Parotid gland (tissue), 1 donor: ENCODE data around the genes TBPL2 and CCDC198.

GRCh38 chr14:55352078-55352501 is 59.5 kb downstream of the ATG14 start:
- PRO-cap, result no peak

DNA sequence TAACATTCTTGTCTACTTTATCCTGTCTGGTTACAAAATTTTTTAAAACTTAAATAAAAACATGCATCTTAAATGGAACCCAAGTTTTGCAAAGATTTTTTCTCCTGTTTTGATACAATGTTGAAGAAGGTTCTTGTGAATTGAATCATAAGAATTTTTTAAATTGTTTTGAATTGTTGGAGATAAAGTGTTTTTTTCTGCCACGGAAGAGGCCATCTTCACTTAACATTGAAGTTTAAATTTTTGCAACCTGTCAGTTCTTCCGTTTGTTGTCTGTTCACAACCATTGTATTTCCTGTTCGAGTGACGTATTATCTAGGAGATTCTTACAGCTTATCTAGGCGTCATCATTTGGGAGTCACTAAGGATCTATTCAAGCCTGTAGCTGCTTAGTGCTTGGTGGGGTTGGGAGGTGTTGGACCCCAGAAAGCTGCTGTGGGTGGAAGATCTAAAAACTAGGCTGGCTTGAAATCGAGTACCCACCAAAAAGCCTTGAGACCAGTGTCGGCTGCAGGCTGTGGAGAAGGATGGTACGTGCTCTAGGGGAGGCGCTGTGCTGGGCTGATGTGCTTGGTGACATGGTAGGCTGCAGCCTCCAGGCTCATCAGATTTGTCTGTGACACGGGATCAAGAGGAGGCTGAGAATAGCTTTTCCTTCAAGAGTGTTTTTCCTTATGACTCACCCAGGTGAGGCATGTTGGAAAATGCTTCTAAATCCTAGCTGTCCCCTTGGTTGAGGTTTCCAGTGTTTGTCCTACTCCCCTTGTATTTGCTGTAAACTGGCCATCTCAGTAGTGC is 57.9 kb downstream of the ATG14 start:
- PRO-cap, result no peak

GRCh38 chr14:55440315-55440841 is at the start of gene TBPL2:
Gene TBPL2 (minus strand): TSS chr14:55440616.
- PRO-cap, result no peak

GRCh38 chr14:55446749-55447403 is 6.5 kb upstream of the TBPL2 start:
- PRO-cap, result no peak

DNA sequence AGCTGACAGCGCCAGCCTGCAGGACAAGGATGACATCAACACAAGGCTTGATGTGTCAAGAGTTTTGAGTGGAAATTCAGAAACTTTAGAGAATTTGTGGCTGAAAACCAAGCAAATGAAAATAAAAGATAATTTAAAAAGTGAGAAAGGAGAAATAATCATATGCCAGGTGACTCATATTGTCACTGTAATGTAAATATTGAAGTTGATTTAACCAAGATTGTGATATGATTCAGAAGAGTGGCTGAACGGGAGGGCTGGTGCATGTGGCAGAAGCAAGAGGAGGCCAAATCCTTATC is 23.0 kb upstream of the TBPL2 start:
- PRO-cap, result no peak

DNA sequence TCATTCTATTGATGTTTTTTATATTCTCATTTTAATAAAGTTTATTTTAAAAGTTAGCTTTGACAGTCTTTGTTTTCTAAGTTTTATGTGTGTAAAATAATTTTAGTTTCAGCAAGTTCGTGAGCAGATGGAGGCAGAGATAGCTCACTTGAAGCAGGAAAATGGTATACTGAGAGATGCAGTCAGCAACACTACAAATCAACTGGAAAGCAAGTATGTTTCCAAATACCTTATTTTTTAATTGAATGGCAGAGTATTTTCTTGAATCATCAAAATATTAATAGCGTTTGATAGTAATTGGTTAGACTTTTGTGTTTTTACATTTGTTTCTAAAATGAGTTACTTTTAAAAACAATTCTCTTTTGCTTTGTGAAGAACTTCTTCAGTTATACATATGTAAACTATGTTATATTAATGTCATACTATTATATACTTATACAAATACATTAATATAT is 53.1 kb downstream of the KTN1 start:
- PRO-cap, result no peak

GRCh38 chr14:55666856-55667438 is 86.9 kb downstream of the KTN1 start:
- PRO-cap, result no peak

GRCh38 chr14:55913443-55914068 is 204.7 kb upstream of the PELI2 start:
- PRO-cap, result no peak

DNA sequence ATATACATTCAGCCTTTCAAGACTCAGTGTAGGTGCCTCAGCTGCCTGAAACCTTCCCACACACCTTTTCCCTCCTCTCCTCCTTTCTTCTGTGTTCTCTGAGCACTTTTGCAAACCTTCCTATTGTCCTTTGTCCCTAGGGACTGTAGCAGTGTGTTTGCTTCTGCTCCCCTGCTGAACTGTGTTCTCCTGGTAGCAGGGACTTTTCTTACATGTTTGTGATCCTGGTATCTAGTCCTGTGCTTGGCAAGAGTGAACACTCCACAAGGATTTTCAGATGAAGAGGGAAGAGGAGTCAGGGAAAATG is 30.3 kb downstream of the PELI2 start:
- PRO-cap, result no peak

- PRO-cap, result no peak
These were observed 17.2 kb downstream of the NAA30 start for GRCh38 chr14:57407555-57408093.

DNA sequence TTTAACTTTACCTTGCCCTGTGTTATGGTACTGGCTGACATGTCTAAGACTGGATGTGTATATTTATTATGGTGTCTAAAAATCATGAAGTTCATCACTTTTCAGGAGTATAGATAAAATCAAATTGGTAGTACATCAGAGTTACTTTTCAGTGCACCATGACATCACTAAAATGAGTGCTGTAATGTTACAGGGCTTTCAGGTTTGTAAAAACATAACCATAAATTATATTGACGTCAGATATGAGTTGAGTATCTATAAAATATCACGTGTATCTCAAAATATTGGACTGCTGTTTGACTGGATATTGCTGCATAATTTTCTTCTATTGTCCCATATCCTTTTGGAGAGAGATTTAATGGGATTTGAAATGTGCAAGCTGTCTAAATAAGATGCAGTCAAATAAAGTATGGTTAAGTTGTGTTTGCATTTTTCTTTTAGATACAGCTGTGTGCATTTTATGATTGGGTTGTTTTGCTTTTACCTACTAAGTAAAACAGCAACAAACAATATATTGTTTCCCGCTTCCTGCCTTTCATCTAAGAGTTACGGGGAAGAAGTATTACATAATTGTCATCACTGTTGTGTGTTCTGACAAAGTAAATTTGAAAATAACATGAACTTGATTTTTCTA is 22.1 kb downstream of the NAA30 start:
- PRO-cap, result no peak

- PRO-cap, result no peak
These were observed at the start of gene CCDC198 for GRCh38 chr14:57493432-57494155. Gene CCDC198 (minus strand): TSS chr14:57493857.

DNA sequence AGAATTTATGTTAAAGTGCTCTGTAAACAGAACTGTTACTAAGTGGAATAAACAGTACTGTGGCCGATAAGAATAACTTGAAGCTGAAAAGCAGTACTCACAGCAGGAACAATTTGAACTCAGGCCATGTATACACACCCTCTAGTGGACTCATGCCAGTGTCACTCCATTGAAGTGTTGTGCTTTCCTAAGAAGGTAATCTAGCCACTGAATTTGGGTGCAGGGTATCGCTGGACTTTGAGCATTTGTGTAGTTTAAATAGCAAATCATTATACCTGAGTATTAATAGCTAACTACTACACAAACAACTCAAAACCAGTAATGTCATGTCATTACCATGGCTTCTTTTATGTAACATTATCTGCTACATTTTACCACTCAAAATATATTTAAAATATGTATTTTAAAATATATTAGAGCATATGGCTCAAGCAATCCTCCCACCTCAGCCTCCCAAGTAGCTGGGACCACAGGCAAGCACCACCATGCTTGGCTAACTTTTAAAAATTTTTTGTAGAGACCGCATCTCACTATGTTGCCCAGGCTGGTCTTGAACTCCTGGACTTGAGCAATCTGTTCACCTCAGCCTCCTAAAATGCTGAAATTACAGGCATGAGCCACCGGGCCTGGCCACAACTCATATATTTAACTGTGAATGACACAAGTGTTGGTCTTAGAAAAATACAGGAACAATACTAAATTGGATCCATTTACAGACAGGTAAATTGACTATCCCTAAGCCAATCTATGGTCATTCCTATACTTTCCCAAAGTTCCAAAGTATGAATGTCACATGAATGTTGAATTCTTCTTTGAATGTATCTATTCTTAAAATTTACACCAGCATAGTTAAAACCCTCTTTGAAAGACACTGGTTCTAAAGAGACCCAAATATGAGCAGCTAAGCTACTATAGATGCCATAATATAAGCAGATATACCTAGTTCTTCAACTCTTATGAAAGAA is 25.5 kb upstream of the ARID4A start:
- PRO-cap, result no peak

DNA sequence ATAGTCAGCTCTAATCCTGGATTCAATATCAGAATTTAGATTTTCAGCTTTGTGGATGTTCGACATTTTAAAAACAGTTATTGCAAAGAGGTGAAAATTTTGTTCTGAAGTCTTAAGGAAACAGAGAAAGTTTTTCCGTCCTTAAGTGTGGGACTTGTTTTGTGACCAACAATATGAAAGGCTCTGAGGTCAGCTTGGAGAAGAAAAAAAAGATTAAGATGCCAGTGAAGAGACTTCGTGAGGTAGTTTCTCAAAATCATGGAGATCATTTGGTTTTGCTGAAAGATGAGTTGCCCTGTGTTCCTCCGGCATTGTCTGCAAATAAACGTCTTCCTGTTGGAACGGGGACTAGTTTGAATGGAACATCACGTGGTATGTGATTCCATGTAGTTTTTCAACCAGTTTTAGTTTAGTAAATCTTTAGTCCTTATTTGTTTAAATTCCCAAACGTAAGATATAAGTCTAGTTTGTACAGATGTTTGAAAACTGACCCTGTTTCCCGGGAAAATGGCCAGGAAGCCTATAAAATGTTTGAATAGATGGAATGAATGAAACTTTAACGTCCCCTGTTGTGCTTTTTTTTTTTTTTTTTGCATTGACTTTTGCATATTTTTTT is 681 bp downstream of the KIAA0586 start:
- PRO-cap, result unidirectional peak, minus-strand start at position 326 of the sequence

GRCh38 chr14:58749039-58749669 is 111.4 kb downstream of the DACT1 start:
- PRO-cap, result no peak

GRCh38 chr14:59273879-59274220 is 85.4 kb downstream of the DAAM1 start:
- PRO-cap, result no peak

DNA sequence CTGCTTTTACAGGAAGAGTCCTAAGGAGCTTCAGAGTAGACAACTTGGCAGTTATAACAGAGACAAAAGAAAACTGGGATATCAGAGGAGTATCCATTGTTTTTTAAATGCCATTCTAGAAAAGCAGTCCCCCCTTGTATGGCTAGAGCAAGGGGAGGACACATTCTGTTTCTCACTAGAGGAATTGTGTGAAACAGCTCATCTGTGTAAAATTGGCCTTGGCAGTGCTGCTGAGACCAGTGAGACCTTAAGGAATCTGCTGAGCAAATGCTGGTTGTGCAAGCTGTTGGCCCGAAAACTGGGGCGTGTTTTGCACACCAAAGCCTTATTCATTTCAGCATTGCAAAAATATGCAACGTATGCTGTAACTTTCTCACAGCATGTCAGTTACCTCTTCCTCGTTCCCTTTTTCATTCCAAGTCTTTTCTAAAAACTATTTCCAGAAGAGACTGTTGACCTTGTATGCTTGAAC is 127.9 kb downstream of the GPR135 start:
- PRO-cap, result no peak

DNA sequence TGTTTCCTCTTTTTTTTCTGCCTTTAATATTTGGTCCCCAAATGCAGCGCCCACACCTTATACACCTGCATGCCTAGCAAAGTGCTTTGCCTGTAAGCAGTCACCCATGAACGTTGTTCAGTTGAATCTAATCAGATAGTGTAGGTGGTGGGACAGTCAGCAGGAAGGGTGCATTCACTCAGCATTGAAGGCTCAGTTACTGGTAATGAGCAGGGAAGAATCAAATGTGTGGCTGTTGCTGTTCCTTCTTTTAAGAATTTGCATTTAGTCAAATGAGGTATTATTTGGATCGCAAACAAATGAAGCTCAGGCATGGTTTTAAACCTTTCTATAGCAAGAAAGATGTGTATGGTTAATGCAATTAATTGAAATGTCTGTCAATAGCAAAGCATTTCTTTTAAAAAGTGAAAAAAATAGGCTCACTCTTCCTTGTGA is 108.3 kb downstream of the GPR135 start:
- PRO-cap, result no peak

GRCh38 chr14:59424588-59425255 is 40.5 kb downstream of the GPR135 start:
- PRO-cap, result no peak

DNA sequence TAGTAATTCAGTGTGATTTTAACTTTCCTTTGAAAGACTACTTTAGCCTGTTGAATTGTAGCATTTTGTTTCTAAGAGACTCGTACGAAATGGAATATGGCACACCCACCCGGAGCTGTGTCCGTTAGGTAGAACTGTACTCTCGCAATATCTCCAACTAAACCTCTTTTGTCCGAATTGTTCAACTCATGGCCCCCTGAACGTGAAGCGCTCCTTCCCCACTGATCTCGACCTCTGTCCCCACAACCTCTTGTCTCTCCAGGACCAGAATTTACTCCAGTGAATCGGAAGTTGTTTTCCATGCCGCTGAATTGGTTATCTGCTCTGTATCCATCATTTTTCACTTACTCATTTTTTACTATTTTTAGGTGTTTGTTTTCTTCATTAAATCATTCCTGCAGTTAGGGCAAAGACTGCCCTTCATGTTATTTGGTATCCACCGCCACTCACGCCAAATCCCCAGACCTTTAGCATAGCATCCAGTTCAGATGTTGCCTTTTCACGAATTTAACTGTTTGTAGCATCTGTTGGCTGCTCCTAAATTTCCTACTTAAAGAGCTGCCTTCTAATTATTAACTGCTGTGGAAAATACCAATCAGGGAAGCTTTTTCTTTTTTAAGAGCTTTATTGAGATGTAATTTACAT is 995 bp downstream of the PCNX4 start:
- PRO-cap, result unidirectional peak, minus-strand start at position 236 of the sequence